Keratinocyte (primary cell): ENCODE results near the gene NES.

DNA sequence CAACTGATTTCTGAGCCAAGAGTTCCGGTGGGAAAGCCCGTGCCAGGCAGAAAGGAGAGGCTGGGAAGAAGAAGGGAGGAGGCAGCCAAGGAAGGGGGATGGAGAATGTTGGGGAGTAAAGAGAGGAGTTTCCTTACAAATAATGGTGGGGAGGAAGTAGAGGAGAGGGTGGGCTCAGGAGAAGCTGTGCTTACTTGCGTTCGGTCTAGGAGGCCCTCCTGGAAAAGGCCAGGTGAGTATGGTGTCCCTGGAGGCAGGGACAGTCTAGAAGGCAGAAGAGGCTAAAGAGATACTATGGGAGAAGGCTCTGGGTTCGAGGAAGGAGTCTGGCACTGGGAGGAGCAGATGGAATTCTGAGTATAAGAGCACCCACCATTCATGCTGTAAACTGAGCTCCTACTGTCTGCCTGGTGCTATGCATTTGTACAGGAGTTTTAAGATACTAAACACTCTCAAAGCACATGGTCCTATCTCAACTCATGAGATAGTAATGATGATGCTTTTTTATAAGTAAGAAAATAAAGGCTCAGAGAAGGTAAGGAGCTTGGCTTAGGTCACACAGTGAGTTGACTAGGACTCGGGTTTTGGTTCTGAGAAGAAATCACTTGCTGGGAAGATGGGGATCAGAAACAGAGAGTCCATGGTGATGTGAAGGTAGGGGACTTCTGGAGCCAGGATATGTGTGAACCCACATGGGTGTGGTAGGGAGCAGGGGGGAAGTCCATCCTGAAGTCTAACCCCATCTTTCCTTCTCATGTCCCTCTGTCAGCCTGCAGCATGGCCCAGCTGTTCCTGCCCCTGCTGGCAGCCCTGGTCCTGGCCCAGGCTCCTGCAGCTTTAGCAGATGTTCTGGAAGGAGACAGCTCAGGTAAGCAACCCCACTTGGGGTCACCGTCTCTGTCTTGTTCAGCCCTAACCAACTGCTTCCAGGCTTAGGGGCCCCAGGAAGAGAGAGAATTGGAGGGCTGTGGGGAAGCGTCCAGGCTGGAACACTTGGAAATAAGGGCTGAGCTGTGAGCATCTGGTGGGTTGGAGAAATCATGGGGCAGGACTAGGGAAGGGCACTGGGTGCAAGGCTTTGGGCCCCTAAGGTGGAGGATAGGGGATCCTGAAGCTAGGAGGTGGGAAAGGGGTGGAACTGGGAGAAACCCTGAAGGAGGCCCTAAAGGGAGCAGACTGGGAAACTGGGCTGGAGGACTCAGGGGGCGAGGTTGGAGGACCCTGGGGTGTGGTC, 3.8 kb downstream of the BCAN start:
CAGE:
- cytosol, long polyA minus RNA: no peak
- cytosol, long polyA plus RNA: no peak
- long polyA plus RNA: no peak
- nucleus, long polyA minus RNA: no peak
- nucleus, long polyA plus RNA: no peak

GRCh38 chr1:156673217-156673642, 4.0 kb downstream of the NES start:
CAGE:
- cytosol, long polyA minus RNA: no peak
- cytosol, long polyA plus RNA: no peak
- long polyA plus RNA: no peak
- nucleus, long polyA minus RNA: no peak
- nucleus, long polyA plus RNA: no peak

GRCh38 chr1:156676546-156677708, at the start of gene NES:
NES (minus strand) TSS chr1:156677407.
CAGE:
- cytosol, long polyA minus RNA: no peak
- cytosol, long polyA plus RNA: no peak
- long polyA plus RNA: no peak
- nucleus, long polyA minus RNA: no peak
- nucleus, long polyA plus RNA: no peak

CAGE:
- cytosol, long polyA minus RNA: no peak
- cytosol, long polyA plus RNA: no peak
- long polyA plus RNA: no peak
- nucleus, long polyA minus RNA: no peak
- nucleus, long polyA plus RNA: no peak
Measured at GRCh38 chr1:156688858-156689486, 11.8 kb upstream of the NES start.

DNA sequence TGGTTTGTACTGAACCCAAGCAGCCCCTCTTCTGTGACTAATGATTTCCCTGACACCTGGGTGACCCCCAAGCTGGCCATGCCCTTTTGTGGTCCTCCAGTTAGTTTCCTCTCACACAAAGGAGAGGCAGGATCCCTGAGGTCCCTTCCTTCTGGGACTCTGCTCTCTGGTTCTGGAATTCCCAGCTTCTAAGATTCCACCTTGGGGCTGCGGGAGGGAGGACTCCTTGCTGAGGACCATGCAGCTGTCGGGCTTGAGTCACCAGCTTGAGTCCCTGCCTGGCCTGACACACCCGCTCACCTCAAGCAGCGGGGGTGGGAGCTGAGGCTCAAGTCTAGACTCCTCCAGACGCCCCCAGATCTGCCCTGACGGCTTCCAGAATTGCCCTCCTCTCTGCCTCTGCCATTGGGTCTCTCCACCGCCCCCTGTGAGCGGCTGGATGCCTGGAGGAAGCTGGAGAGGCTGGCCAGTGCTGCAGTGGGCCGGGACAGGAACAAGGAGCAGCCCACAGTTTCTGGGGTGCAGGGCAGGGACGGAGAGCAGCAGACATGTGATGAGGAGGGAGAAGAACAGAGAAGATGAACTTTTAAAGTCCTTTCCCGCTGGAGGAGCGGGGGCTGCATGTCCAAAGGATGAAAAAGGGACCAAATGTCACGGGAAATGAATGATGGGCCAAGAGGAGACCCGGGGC, 13.7 kb downstream of the CRABP2 start:
CAGE:
- cytosol, long polyA minus RNA: no peak
- cytosol, long polyA plus RNA: no peak
- long polyA plus RNA: no peak
- nucleus, long polyA minus RNA: no peak
- nucleus, long polyA plus RNA: no peak

GRCh38 chr1:156704894-156705322, 475 bp downstream of the CRABP2 start:
CAGE:
- cytosol, long polyA minus RNA: no peak
- cytosol, long polyA plus RNA: no peak
- long polyA plus RNA: no peak
- nucleus, long polyA minus RNA: no peak
- nucleus, long polyA plus RNA: no peak

DNA sequence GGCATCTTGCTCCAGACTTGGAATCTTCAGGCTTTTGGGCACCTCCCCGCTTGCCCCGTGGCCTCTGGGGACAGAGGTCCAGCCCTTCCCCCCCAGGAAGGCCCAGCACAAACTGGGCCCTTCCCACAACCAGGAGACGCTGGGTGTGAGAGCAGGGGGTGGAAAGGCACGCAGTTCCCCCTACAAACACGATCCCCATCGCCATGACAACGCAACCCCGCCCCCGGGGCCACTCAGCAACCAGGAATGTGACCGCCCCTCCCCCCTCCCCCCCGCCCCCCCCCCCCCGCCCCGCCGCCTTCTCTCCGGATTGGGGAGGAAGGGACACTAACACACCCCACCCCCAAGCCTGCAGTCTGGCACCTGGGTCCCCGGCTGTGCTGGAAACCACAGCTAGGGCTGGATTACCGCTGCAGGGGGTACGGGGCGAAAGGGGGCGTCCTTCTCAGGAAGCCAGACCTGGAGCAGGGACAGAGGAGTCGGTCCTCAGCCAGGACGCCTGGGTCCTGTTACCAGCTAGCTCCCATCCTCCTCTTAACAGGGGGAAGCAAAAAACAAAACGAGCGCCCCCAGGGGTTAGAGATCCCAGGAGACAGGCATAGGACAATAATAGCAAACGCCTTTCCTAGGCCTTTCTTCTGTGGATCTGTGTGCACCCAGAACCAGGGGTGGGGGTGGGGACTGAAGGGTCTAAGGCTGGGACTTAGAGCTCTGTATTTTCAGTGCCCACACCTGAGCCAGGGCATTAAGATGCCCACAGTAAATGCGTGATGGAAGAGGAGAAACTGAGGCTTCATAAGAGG, 4.3 kb downstream of the HDGF start:
CAGE:
- cytosol, long polyA minus RNA: no peak
- cytosol, long polyA plus RNA: no peak
- long polyA plus RNA: no peak
- nucleus, long polyA minus RNA: no peak
- nucleus, long polyA plus RNA: no peak

GRCh38 chr1:156752100-156752708, 729 bp upstream of the HDGF start:
CAGE:
- cytosol, long polyA minus RNA: no peak
- cytosol, long polyA plus RNA: no peak
- long polyA plus RNA: no peak
- nucleus, long polyA minus RNA: no peak
- nucleus, long polyA plus RNA: no peak

DNA sequence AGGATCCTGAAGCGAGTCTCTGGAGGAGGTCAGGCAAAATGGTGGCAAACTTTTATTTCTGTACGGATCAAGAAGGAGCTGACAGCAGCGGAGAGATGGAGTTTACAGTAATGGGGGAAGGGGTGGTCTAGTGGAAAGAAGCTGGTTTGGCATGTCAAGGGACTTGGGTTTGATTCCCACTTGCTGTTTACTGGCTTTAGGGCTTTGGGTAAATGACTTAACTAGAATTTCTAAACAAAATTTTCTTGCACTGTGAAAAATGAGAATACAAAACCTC, 3.7 kb upstream of the HDGF start:
CAGE:
- cytosol, long polyA minus RNA: no peak
- cytosol, long polyA plus RNA: no peak
- long polyA plus RNA: no peak
- nucleus, long polyA minus RNA: no peak
- nucleus, long polyA plus RNA: no peak

CAGE:
- cytosol, long polyA minus RNA: no peak
- cytosol, long polyA plus RNA: no peak
- long polyA plus RNA: no peak
- nucleus, long polyA minus RNA: no peak
- nucleus, long polyA plus RNA: no peak
Measured at GRCh38 chr1:156766185-156767022, 931 bp upstream of the PRCC start.

GRCh38 chr1:156806587-156806943, 10.1 kb downstream of the SH2D2A start:
CAGE:
- cytosol, long polyA minus RNA: no peak
- cytosol, long polyA plus RNA: no peak
- long polyA plus RNA: no peak
- nucleus, long polyA minus RNA: no peak
- nucleus, long polyA plus RNA: no peak

DNA sequence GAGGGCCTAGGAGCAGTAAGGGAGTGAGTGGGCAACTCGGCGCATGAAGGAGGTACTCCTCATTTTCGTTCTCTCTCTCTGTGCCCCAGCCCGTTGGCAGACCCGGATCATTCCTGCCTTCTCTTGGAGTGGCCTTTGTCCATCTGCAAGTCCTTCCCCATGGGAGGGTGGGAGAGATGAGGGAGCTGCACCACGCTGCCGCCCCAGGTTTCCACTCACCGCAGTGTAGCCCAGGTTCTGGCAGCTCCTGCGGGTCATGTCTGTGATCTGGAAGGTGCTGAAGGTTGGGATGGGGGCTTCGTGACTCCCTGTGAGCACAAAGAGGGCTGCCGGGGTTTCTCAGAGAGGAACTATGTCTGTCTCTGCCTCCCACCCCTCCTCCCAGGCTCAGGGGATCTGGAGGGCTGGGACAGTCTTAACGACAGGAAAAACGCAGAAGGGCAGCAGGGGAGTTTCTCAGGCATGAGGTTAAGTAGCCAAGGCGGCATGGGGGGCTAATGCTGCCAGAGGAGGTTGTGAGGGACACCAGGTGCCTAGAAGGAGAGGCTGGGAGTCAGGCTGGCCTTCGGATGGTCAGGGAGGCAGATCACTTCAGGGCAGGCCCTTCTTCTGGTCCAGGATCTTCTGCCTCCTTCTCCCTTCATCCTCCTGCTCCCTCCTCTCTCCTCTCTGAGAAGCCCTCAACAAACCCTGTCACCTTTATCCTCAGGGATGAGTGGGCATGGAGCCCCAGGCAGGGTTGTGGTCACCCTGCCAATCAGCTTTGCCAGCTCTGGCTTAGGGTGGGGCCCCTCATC, 663 bp downstream of the SH2D2A start:
CAGE:
- cytosol, long polyA minus RNA: no peak
- cytosol, long polyA plus RNA: no peak
- long polyA plus RNA: no peak
- nucleus, long polyA minus RNA: no peak
- nucleus, long polyA plus RNA: no peak

DNA sequence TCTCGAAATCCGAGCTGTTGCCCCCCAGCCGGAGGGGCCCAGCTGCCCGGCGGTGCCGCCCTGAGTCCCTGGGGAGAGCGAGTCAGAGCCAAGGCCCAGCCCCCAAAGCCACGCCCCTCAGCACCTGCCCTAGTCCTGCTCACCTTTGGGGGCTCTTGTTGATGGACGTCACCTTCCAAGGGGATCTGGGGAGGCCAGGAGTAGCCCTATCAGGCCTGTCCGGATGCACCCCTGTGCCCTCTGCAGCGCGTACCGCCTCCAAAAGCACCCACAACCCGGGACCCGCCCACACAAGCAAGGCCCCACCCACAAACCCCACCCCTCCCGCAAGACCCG, 13.7 kb downstream of the INSRR start:
CAGE:
- cytosol, long polyA minus RNA: no peak
- cytosol, long polyA plus RNA: no peak
- long polyA plus RNA: no peak
- nucleus, long polyA minus RNA: no peak
- nucleus, long polyA plus RNA: no peak

DNA sequence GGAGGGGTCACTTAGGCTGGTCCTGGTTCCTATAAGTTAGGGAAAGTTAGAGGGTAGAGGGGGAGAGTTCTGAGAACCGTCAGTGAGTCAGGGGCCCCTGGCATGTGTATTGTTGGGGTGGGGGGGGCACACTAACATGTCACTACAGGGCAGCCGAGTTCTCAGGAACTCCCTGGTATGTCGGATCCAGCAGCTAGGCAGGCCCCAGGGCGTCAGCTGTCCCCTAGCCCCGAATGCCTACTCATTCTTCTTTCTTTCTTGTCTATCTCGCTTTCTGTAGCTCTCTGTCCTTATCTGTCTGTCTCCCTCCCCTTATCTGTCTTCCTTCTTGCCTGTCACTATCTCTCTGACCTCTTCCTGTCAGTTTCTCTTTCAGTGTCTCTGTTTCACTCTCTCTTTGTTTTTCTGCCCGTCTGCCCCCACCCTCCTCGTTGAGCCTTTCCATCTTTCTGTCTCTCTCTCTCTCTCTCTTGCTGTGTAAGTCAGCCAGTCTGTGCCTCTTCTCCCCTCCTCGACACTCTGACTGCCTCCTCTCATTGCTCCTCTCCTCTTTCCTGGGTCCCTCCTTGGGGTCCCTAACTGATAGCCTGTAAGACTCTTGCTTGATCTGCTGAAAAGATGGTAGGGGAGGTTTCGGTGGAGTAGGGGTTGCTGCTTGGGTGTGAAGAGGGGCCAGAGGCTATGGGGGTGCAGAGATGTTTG, 2.4 kb downstream of the NTRK1 start:
CAGE:
- cytosol, long polyA minus RNA: no peak
- cytosol, long polyA plus RNA: no peak
- long polyA plus RNA: no peak
- nucleus, long polyA minus RNA: no peak
- nucleus, long polyA plus RNA: no peak

CAGE:
- cytosol, long polyA minus RNA: no peak
- cytosol, long polyA plus RNA: no peak
- long polyA plus RNA: no peak
- nucleus, long polyA minus RNA: no peak
- nucleus, long polyA plus RNA: no peak
Measured at GRCh38 chr1:156866526-156867012, 5.9 kb downstream of the NTRK1 start.

GRCh38 chr1:156913211-156914094, 7.0 kb upstream of the LRRC71 start:
CAGE:
- cytosol, long polyA minus RNA: no peak
- cytosol, long polyA plus RNA: no peak
- long polyA plus RNA: no peak
- nucleus, long polyA minus RNA: no peak
- nucleus, long polyA plus RNA: no peak

GRCh38 chr1:156927355-156928154, 7.1 kb downstream of the LRRC71 start:
CAGE:
- cytosol, long polyA minus RNA: no peak
- cytosol, long polyA plus RNA: no peak
- long polyA plus RNA: no peak
- nucleus, long polyA minus RNA: no peak
- nucleus, long polyA plus RNA: no peak

GRCh38 chr1:157033511-157034234, 11.9 kb downstream of the ARHGEF11 start:
CAGE:
- cytosol, long polyA minus RNA: no peak
- cytosol, long polyA plus RNA: no peak
- long polyA plus RNA: no peak
- nucleus, long polyA minus RNA: no peak
- nucleus, long polyA plus RNA: no peak

GRCh38 chr1:157122687-157123868, 15.1 kb downstream of the ETV3 start:
CAGE:
- cytosol, long polyA minus RNA: no peak
- cytosol, long polyA plus RNA: no peak
- long polyA plus RNA: no peak
- nucleus, long polyA minus RNA: no peak
- nucleus, long polyA plus RNA: no peak

DNA sequence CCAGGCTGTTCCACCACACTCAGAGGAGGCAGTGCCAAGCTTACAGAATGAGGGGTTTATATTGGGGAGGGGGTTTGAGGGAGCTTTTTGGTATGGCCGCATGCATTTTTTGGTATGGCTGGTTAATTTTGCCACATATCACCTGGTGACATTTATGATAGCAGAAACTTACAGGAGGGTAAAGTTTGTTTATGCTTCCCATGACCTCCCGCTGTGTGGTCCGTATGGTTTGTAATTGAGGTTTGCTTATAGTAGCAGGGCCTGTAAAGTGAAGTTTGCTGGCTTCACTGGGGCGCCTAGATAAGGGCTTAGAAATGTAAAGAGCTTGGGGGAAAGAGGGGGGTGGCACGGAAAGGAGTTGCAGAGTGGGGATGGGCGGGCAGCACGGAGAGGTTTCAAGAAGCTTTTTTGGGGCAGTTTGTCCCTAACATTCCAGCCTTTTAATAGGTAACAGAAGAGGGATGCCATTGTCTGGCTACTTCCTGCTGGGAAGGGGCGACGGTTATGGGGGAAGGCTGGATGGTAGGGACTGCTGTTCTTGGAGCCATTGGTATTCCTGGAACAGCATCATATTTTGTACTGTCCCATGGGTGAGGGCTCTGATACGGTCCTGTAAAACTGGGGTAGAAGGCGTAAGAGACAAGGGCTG, 135.3 kb upstream of the ETV3 start:
CAGE:
- cytosol, long polyA minus RNA: no peak
- cytosol, long polyA plus RNA: no peak
- long polyA plus RNA: no peak
- nucleus, long polyA minus RNA: no peak
- nucleus, long polyA plus RNA: no peak